Glomerular endothelial cell (primary cell): ENCODE data around the genes CNIH2 and CCDC87.

DNA sequence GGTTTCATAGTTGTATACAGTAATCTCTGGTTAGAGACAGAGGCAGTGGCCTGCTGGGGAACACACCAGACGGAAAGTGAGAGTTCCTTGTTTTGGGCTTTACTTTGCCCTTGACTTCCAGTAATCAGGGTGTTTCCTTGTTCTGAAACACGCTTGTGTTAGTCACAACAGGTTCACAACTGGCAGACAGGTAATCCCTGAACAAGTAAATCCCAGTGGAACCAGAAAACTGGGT lies 56.0 kb downstream of the PACS1 start:
- RAMPAGE, long total RNA = no peak

- RAMPAGE, long total RNA = no peak
Measured at GRCh38 chr11:66183843-66184194, 73.7 kb upstream of the KLC2 start.

- RAMPAGE, long total RNA = no peak
Measured at GRCh38 chr11:66216079-66216278, 41.5 kb upstream of the KLC2 start.

- RAMPAGE, long total RNA = no peak
Measured at GRCh38 chr11:66246910-66247229, 10.6 kb upstream of the KLC2 start.

- RAMPAGE, long total RNA = no peak
Measured at GRCh38 chr11:66276147-66276761, 1.7 kb upstream of the CNIH2 start.

DNA sequence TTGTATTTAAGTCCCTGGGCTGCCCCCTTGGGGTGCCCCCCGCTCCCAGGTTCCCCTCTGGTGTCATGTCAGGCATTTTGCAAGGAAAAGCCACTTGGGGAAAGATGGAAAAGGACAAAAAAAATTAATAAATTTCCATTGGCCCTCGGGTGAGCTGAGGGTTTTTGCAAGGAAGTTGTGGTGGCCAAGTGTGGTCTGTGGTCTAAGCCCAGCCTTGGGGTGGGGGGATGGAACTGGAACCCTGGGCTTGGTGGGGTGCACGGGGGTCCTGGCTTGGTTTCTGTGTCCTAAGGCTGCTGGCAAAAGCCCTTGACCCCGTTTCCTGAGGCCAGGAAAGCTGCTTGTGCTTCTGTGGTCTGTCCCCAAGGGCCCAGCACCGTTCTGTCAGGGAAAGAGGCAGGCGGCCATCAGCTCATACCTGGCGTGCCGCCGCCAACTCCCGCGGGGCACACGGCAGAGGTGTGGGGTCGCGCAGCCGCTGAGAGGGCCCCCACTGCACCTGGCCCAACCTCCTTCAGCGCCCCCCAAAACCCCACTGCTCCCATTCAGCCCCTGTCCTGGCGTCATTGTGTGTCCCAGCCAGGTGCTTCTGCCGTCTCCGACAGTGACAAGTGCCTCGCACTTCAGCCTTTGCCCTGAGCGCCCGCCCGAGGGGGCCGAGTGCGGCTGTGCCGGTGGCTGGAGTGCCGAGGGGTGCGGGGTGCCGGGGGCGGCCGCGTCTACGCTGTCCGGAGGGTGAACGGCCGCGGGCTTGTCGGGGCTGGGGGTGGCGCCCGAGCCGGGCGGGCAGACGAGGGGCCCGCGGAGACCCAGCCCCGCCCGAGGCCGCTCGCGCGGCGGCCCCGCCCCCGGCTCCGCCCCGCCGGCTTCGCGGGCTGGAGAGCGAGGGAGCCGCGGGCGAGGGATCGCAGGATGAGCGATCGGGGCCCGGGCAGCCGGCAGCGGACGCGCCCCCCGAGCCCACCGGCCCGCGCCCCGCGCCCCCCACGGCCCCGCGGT lies at the start of gene CNIH2:
Gene CNIH2 (plus strand): TSS at position 857 of the 999 bp plus-strand sequence.
- RAMPAGE, long total RNA = no peak

DNA sequence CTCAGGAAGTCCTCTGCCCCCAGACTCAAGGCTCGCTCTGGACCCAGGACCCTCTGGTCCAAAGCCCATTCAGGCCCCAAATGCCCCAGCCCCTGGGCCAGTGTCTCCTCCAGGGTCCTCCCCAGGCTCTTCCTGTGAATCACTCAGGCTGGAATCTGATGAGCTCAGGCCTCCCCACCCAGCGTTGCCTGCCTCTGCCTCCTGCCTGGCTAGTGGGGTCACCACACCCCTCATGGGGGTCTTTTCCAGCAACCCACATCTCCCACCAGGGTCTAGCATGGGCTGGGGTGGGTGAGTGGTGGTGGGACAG lies 9.1 kb downstream of the RIN1 start:
- RAMPAGE, long total RNA = no peak

GRCh38 chr11:66359420-66360057 lies 12.0 kb downstream of the SLC29A2 start:
- RAMPAGE, long total RNA = no peak

- RAMPAGE, long total RNA = no peak
Measured at GRCh38 chr11:66373154-66373672, 1.7 kb upstream of the SLC29A2 start.

- RAMPAGE, long total RNA = no peak
Measured at GRCh38 chr11:66440122-66440638, 1.5 kb upstream of the MRPL11 start.

DNA sequence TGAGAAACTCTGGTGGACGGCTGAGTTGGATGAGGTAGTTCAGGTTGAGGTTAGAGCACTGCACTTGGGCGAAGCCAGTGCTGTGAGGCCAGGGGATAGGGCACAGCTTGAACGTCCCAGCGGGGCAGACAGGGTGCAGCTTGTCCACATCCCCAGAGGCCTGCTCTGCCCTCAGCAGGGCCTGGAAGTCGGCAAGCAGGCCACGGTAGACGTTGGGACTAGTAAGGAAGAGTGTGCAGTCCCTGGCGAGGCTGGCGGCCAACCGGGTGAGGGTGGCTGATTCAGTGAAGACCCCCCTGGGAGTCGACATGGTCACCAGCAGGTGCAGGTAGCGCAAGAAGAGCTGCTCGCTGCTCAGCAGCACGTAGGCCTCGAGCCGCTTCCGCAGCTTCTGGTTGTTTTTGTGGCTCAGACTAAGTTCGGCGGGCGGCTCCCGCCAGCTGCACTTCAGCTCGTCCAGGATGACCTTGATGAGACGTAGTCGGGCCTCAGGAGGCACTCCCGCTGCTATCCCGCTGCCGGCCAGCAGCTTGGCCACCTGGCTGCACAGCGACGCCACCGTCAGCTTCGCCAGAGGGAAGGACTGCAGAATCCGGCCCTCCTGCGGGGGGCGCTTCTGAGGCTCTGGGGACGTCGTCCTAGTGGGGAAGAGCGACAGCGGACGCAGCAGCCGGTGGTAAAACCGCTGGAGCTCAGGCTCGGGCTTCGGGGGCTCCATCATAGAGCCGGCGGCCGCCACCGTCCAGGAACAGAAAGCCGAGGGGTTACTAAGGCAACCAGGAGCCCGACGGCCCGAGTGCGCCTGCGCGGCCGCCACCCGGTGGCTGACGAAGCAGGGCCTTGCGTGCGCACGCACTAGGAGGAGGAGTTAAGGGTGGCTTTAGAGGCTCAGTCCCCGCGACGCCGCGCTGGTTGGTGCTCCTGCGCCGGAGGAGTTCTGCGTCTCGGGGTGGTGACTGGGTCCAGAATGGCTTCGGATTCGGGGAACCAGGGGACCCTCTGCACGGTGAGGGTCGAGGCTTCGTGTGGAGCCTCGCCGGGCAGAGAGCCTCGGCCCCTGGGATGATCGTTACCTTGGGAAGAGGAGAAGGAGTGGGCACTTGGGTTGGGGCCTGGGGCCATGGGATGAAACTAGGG lies at the start of gene CCDC87:
Gene CCDC87 (minus strand): TSS at position 769 of the 1,137 bp plus-strand sequence.
- RAMPAGE, long total RNA = start-site peak on the plus strand centred at position 899 of the sequence, 33 bp wide, 33 and 29 reads in 2 replicates

- RAMPAGE, long total RNA = no peak
Measured at GRCh38 chr11:66623784-66624672, 7.6 kb downstream of the RBM14 start.

- RAMPAGE, long total RNA = no peak
Measured at GRCh38 chr11:66650010-66650491, 11.5 kb downstream of the RBM4 start.

DNA sequence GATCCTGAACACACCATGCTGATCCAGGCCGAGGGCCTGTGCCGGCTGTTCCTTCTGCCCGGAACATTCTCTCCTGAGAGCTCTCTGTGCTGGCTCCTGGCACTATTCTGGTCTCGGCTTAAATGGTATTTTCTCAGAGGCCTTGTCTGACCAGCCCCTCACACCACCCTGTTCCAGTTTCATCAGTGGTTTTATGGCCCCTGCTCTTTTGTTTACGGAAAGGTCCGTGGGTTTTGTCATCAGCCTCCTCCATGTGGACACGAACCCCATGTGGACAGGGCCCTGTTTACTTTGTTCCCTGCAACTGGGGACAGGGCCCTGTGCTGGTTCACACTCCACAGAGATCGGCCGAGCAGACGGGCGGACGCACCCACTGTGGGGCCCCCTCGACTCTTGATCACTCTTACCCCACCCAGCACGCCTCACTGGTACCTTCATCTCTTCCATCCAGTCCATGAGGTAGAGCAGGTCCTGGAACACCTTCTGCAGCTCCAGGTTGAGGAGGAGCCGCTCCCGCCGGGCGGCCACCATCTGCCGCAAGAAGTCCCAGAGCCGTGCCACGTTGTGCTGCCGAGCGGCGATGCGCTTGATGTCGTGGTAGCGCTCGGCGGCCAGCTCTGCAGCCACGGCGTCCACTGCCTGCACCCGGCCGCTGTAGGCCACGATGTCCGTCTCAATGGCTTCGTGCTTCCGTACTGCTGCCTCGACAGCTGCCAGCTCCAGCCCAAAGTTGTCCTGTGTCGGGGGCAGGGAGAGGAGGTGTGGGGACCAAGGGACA lies 21.7 kb downstream of the SPTBN2 start:
- RAMPAGE, long total RNA = no peak

- RAMPAGE, long total RNA = no peak
Measured at GRCh38 chr11:66743140-66743996, 1.2 kb upstream of the C11orf80 start.

DNA sequence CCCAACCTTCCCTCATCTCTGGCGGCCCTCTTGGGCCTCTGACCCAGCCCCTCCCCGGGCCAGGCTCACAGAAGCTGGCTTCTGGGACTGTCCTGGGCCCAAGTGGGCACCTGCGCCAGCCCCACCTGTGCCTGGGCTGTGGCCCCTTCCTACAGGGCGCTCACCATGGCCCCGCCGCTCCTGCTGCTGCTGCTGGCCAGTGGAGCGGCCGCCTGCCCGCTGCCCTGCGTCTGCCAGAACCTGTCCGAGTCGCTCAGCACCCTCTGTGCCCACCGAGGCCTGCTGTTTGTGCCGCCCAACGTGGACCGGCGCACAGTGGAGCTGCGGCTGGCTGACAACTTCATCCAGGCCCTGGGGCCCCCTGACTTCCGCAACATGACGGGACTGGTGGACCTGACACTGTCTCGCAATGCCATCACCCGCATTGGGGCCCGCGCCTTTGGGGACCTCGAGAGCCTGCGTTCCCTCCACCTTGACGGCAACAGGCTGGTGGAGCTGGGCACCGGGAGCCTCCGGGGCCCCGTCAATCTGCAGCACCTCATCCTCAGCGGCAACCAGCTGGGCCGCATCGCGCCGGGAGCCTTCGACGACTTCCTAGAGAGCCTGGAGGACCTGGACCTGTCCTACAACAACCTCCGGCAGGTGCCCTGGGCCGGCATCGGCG lies 848 bp downstream of the LRFN4 start:
- RAMPAGE, long total RNA = no peak

- RAMPAGE, long total RNA = no peak
Measured at GRCh38 chr11:66877562-66877989, 20.7 kb downstream of the LRFN4 start.

- RAMPAGE, long total RNA = no peak
Measured at GRCh38 chr11:66967609-66968019, 7.5 kb upstream of the C11orf86 start.

GRCh38 chr11:66976033-66976712 lies 1.1 kb downstream of the C11orf86 start:
- RAMPAGE, long total RNA = no peak

DNA sequence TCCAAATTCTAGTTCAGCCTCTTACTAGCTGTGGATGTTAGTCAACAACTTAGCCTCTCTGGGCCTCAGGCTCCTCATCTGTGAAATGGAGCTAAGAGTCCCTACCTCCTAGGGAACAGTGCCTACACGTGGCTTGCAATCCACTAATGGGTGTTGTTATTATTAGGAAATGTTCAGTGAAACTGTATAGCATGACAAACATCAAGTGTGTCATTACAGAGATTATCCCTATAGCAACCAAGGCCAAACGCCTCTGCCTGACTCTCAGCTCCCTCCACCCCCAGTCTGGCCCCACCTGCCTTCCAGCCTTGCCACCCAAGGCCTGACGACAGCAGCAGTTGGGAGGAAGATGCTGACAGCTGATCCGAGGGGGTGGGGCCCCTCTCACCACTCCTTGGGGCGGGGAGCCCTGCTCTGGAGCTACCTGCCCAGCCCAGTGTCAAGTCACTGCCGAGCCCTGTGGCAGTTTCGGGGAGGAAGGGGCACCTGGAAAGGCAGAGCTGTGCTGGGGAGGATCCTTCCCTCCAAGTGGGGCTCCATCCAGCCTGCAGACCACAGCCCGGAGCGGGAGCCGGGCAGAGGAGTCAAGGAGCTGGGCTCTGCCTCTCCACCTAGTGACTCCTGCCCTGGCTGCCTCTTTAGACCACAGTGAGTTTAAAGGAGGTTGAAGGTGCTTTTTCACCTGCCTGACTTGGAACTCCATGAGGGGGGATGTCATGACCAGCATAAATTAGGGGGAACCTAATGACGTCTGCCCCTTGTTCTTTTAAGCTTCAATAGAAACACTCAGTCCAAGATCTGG lies 1.5 kb upstream of the RHOD start:
- RAMPAGE, long total RNA = no peak